Sternocleidomastoid (tissue), 1 donor: ENCODE data around the genes YJEFN3 and ZNF90.

DNA sequence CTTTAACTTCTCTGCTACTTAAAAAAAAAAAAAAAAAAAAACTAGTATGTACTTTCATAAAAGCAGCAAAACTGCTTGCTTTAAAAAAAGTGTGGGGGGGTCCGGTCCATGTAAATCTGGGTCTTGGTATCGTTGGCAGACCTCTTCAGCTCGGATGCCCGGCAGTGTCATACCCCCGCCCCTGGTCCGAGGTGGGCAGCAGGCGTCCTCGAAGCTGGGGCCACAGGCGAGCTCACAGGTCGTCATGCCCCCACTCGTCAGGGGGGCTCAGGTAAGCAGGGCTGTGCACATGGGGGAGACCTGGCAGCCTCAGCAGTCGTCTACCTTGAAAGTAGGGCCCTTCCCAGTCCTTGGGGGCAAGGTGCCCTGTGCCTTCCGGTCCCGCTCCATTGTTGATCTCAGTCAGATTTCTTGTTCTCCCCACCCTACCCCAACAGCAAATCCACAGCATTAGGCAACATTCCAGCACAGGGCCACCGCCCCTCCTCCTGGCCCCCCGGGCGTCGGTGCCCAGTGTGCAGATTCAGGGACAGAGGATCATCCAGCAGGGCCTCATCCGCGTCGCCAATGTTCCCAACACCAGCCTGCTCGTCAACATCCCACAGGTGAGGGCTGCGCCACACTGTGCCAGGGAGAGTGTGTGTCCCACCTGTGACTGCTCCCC, 19.6 kb downstream of the TSSK6 start:
- PRO-cap, result no peak

- PRO-cap, result no peak
These were observed at the start of gene YJEFN3 for GRCh38 chr19:19528466-19529248. YJEFN3 (plus strand) TSS chr19:19528911.

DNA sequence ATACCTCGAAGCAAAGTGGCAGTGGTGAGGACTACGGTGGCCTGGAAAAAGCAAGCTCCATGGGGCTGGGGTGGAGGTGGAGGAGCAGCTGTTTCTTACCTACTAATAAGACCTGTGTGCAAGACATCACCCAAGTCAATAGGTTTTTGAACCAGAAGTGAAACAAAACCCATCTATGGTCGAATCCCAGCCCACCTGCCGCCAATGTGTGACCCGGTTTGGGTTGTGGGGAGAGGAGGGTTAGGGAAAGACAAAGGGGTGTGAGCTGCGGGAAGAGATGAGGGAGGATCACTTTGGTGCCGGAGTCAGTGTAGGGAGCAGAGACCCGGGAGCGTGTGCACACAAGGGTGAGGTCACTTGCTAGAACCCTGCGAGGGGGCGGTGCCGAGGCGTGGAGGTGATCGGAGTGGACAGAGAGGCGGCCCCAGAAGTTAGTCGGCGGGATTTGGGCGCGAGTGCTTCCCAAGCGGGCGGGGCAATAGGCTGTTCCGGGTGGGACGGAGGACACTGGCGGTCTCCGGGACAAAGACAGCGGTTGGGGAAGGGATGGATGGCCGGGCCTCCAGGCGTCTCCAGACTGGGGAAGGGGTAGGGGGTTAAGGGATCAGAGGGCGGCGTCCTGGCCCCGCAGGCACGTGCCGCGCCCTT, 503 bp downstream of the LPAR2 start:
- PRO-cap, result no peak

DNA sequence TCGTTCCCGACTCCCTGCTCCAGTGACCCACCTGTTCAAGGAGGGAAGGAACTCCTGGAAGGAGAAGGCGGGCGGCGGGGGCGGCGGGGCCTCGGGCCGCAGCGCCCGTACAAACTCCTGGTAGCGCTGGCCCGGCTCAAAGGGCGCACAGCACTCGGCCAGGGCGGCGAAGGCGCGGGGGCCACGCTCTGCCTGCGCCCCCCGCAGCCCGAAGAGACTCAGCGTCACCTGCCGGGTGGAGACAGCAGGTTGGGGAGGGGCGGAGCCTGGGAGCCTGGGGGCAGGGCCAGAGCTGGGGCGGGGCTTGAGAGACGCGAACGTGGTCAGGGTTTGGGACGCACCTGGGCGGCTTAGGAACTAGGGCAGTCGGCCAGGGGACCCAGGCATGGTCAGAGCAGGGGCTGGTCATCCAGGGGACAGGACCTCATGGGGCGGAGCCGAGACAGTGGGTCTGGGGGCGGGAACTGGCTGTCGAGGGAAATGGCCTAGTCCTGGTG, 6.1 kb downstream of the GMIP start:
- PRO-cap, result no peak

DNA sequence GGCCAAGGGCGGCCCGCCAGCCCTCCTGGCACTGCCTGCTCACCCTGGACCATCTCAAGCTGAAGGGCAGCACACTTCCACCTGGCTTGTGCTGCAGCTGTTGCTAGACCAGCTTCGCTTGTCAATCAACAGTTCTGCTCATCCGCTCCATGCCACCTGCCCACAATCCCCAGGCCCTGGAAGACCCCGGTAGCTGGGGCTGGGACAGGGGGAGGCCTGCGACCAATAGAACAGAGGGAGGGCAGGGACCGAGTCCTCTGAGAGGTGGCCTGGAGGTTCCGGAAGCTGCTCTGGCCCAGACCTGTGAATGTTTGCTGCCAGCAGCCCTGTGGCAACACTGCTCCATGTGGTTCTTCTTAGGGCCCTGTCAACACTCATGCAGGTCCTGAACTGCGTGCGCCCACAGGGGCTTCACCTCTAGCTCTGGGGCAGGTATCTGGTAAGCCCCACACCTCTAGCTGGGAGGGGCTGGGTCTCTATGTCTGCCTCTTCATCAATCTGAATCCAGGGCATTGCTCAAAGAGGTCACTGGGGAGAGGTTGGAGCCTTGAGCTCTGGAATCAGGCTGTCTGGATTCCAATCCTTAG, 7.1 kb upstream of the GMIP start:
- PRO-cap, result no peak

GRCh38 chr19:19762522-19763062, 29.7 kb upstream of the ZNF14 start:
- PRO-cap, result no peak

GRCh38 chr19:20077618-20078574, at the start of gene ZNF90:
ZNF90 (plus strand) TSS chr19:20078000.
- PRO-cap, result unidirectional peak, plus-strand start at chr19:20077973

- PRO-cap, result no peak
These were observed 47.3 kb upstream of the ZNF737 start for GRCh38 chr19:20612818-20613307.

DNA sequence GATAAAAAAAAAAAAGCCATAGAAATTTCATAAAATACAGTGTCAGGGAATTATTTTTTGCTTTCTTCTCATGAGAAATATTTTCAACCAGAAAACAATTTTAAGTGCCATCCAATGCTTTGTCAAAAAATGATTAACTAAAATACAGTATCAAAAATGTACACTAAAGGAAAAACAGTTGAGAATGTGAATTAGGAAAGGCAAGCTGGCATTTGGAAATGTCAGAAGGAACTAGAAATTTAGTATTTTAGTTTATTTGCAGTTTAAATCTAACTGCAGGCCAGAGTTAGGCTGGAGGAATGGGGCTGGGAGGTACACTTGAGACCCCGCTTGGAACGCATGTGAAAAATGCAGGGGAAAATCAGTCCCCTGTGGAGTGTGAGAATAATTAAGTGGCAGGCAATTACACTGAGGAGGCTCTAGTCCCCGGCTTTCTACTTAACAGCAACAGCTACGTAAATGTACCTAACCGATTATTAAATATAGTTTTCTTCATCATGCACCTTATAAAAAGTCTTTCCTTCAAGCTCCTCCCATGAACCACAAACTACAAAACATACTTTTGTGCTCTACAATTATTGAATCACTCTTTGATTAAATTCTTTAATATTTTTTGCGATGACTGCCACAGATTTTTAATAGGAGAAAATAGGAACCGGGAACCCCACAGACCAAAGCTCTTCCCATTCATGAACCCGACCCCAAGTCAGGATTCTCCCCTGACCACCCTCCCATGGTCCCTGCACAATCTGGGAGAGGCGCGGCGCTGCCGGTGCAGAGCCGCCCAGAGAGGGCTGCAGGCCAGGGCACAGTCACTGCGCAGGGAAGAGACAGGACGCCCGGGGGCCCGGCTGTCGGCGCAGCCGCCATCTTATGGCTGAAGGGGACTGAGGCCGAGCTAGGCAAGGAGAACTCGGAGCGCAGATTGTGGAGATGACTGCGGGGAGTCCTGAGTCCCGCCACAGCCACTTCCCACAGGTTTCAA, 735 bp downstream of the ZNF708 start:
- PRO-cap, result bidirectional peak, plus-strand start at position 777 of the sequence, minus-strand start at position 798 of the sequence; bidirectional peak, plus-strand start at position 916 of the sequence, minus-strand start at position 873 of the sequence

DNA sequence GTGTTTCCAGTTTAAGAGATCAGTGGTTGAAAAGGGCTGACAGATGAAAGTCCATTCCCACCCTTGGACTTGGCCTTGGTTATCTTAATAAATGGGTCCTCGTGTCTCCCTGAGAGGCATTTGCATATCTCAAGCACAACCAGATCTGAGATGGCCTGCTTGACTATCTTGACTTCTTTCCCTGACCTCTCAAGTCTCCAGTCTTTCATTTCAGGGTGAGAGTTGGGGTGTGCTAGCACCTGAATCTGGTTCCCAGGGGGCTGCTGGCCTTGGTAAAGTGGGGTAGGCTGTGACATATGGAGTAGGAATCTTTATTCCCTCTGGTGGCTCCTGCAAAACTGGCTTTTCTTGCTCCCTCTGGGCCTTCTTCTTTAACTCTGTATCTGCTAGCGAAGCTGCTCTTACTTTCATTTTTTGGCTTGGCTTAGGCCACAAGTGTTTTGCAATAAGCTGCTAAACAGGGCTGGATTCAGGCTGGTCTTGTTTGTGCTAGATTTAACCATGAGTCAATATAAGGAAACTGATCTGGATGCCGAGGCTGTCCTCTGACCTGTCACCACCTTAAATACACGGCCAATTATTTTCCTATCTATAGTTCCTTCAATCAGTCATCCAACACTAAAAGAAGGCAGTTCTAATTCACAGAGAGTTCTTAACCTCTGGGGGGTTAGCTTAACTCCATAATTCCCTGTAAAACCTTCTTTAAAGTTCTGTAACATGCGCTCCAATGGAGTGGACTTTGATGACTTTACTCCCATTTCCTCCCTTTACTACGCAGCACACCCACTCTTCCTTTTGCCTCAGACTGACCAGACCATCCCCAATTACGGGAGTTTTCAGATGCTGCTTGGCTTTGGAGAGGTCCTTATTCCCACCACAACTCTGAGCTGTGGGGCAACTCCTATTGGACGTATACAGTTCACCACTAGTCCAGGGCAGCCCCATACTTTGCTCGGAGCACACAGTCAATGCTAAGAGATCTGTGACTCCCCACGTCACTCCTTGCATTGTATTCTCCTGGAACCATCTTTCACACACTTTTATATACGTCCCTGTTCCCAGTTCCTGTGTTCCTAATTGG, 42.5 kb downstream of the ZNF493 start:
- PRO-cap, result no peak

- PRO-cap, result no peak
These were observed 104.4 kb upstream of the ZNF492 start for GRCh38 chr19:22529841-22530071.

- PRO-cap, result no peak
These were observed 14.6 kb upstream of the ZNF492 start for GRCh38 chr19:22619471-22619883.

- PRO-cap, result no peak
These were observed 72.1 kb downstream of the ZNF91 start for GRCh38 chr19:23322774-23323955.

DNA sequence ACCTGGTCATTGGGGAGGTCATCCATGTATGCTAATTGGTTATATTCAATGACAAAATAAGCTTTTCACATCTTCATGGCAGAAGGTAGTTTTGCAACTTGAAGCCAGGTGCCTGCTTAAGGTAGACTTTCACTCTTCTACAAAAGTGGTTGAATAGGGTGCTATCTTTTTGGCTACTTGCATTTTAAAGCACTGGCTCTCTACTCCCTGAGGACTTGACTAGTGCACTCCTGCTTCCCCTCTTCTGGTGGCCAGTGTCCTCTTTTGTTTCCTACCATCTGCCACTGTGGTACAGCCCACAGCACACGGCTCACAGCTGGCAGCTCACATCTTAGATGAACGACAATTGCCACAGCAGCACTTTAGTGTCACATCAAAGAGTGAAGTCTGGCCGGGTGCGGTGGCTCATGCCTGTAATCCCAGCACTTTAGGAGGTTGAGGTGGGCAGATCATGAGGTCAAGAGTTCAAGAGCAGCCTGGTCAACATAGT, 15.6 kb downstream of the ZNF91 start:
- PRO-cap, result no peak

DNA sequence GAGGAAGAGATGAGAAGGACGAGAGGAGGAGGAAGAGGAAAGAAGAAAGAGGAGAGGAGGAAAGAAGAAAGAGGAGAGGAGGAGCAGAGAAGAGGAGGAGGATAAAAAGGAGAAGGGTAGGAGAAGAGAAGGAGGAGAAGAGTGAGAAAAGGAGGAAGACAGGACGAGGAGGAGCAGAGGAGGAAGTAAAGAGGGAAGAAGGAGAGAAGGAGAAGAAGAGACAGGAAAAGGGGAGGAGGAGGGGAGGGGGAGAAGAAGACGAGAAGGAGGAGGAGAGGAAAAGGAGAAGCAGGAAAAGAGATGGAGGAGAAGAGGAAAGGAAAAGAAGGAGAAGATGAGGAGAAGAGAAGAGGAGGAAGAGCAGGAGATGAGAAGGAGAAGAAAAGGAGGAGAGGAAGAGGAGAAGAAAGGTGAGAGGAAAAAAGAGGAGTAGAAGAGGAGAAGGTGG, 92.6 kb downstream of the ZNF254 start:
- PRO-cap, result no peak

GRCh38 chr19:28603953-28604411, 609.0 kb downstream of the UQCRFS1 start:
- PRO-cap, result no peak

DNA sequence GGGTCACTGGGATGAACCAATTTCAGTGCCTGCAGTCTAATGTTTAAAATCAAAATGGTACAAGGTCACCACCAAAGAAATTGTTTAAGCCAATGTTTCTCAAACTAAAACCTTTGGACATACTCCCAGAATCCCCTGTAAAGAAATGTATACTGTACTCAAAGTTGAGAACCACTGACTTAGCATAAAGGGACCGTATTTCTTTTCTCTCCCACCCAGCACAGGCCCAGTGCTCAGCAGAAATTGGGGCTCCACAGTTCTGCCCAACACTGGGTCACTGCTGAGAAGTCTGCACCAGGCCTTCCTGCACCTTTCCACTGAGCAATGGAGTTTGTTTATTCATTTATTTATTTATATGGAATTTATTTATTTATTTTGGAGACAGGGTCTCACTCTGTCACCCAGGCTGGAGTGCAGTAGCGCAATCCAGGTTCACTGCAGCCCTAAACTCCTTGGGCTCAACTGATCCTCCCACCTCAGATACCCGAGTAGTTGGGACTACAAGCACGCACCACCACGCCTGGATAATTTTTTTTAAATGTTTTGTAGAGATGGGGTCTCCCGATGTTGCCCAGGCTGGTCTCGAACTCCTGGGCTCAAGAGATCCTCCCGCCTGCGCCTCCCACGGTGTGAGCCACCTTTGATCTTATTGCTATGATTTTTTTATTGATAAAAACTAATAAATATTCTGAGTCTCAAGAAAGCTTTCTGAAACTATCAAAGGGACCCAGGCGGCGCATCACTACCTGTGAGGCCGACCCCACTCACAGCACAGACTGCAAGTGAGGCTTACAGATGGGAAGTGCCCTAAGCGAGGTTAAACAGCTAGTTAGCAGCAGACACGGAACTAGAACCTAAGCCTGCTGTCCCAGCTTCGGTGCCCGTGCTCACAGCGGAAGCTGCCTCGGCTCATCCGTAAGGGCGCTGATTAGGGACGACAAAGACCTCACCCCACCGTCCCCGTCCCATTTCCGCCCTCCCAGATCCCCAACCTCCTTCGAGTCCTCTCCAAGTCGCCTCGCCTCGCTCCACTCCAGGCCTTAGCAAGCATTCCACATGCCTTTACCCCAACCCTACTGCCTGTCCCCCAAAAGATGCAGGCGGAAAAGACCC, 720 bp upstream of the POP4 start:
- PRO-cap, result no peak

DNA sequence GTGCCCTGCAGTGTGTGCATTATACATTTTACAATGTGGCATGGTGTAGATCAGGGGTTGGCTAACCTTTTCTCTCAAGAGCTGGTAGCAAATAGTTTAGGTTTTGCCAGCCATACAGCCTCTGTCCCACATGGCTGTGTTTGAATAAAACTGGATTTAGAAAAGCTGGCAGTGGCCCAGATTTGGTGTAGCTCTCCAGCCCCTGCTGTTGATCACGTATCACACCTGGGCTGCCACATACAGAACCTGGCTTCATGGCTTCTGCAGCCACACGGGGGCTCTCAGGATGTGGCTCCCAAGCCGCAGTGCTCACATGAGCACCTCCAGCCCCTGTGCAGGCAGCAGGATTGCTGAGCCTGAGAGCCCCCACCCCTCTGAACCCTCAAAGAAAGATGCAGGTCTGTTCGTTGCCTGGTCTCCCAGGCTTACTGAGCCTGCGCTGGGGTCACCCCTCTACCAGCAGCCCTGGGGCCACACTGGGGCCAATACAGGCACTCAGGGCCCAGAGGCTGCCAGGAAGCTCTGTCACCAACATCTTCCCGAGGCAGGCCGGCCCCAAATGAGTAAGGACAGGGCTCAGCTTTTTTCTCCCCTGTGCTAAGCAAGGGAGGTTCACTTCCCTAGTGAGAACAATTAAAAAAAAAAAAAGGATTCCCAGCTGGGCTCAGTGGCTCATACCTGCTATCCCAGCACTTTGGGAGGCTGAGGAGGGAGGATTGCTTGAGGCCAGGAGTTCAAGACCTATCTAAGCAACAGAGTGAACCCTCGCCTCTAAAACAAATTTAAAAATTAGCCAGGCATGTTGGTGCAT, 2.7 kb downstream of the PLEKHF1 start:
- PRO-cap, result no peak

DNA sequence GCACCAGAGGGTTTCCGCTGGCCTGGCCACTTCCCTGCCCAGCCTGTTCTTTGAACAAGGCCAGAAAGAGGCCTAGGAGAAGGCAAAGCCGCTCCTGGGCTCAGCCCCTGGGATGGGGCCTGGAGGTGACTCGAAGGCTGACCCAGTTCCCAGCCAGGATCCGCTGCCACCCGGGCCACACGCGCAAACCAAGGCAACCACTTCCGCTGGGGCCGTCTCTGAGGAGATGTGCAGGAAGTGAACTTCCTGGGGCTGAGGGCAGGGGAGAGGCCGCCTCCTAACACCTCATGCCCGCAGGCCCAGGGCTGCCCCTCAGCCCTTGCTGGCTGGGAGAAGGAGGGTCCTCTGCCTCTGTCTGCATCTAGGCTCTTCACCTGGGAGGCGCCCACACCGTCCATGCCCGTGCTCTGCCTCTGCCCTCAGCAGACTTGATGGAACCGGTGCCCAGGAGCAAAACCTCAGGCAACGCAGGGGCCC, 15.3 kb downstream of the PLEKHF1 start:
- PRO-cap, result no peak

DNA sequence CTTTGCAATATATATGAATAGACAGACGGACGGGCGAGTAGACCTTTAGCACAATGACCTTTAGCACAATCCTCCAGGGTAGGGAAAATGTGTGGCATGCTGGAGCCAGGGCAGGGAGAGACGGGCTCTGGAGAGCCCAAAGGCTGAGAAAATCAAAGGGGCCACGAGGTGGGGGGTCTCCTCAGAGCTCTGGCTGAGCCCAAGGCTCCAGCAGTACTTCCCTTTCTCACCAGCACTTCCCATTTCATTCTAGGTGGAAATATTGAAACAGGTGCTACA, 5.9 kb downstream of the C19orf12 start:
- PRO-cap, result no peak